Colon Carcinoma Metastatic in the Brain (tissue), 2 donors: Measurements from ENCODE around the gene LY86.

DNA sequence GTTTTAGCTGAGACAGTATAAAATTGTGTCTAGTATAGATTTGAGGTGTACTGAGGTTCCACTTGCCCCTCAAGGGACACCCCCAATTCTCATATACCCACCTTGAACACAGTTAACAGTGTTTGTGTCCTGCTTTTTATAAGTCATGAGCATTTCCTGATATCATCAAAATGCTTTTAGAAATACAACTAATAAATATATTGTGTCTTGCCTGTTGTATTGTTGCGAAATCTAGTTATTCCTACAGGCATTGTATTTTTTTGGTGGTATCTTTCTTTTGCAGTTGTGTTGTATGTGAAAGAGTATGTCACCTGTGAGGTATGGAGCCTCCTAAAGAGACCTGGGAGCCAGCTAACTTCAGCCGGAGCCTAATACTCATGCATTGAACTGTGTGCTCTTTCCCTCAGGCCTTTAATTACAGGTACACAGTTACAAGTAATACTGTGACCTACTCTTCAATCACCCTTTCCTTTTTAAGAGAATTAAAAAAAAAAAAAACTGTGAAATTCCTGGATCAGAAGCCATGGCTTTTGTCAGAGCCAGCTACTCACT, 40.7 kb downstream of the CDYL start:
- PRO-cap, 2 experiments = no peak in any of the 2 experiments

DNA sequence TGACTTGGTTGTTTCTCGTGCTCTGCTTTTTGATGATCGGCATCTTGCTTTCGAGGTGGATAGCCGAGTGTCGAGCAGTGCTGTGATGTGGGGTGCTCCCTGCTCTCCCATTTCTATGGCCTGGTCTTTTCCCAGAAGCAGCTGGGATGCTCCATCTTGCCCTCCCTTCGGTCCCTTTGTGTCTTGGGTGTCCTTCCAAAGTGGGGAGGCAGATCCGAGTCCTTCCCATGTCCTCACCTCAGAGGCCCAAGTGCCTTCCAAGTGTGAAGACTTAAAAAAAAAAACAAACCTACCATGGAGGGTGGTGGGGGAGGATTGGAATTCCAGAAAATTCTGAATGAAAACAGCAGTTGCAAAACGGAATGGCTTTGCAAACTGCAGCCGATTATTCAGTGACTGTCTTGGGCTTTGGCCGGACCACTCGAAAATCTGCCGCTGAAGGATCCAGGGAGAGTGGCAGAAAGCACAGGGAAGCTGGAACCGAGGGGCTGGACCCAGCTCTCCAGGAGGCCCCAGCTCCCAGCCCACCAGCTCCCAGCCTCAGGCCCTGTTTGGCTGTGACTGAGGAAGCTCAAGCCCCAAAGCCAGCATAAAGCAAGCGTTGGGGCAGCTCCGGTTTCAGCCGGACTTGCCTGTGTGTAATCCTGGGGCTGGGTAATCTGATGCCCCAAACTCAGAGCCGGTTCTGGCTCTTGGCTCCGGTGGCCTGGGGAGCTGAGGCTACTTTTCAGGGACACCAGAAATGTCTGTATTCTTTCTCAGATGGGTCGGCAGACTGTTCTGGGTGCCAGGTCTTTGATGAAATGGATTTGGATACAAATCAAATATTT, 30.0 kb downstream of the RPP40 start:
- PRO-cap, 2 experiments = no peak in any of the 2 experiments

DNA sequence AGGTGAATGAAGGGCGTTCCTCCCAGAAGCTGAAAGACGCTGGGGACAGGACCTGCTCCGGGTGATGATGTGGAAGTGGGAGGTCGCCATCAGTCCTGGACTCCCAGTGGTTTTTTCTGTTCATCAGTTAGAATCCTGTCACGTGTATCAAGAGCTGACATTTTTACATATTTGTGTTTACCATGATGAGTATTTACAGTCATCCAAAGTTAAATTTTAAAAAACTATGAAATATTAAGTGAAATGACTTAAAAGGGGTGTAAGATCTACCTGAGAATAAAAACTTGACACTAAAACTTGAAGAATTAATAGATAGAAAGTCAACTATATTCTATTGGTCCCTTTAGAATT, 7.8 kb upstream of the PPP1R3G start:
- PRO-cap, 2 experiments = peak in 1 of 2 experiments; most common minus-strand start position 114 of the sequence (in 1)

- PRO-cap, 2 experiments = peak in 1 of 2 experiments; most common plus-strand start chr6:5084678 (in 1); most common minus-strand start chr6:5084601 (in 1)
Measured at GRCh38 chr6:5084037-5085015, 815 bp upstream of the PPP1R3G start.

DNA sequence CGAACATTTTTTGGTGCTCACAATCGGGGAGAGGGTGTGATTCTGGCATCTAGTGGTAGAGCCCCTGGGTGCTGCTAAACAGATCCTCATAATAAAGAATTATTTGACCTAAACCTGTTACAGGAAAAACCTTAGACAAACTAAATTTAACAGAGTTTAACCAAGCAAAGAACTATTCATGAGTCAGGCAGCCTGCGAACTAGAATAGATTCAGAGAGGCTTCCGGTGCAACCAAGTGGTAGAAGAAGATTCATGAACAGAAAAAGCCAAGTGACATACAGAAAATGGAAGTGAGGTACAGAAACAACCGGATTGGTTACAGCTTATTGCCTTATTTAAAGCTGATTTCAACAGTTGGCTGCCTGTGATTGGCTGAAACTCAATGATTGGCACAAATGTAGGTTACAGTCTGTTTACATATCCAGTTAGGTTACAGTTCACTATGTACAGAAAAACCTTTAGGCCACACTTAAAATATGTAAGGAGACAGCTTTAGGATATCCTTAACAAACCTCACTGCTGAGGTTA, 10.1 kb downstream of the PPP1R3G start:
- PRO-cap, 2 experiments = no peak in any of the 2 experiments

GRCh38 chr6:5471710-5472720, 210.7 kb downstream of the FARS2 start:
- PRO-cap, 2 experiments = no peak in any of the 2 experiments

GRCh38 chr6:5645294-5645630, 361.5 kb downstream of the NRN1 start:
- PRO-cap, 2 experiments = no peak in any of the 2 experiments

- PRO-cap, 2 experiments = no peak in any of the 2 experiments
Measured at GRCh38 chr6:5701084-5701772, 305.5 kb downstream of the NRN1 start.

DNA sequence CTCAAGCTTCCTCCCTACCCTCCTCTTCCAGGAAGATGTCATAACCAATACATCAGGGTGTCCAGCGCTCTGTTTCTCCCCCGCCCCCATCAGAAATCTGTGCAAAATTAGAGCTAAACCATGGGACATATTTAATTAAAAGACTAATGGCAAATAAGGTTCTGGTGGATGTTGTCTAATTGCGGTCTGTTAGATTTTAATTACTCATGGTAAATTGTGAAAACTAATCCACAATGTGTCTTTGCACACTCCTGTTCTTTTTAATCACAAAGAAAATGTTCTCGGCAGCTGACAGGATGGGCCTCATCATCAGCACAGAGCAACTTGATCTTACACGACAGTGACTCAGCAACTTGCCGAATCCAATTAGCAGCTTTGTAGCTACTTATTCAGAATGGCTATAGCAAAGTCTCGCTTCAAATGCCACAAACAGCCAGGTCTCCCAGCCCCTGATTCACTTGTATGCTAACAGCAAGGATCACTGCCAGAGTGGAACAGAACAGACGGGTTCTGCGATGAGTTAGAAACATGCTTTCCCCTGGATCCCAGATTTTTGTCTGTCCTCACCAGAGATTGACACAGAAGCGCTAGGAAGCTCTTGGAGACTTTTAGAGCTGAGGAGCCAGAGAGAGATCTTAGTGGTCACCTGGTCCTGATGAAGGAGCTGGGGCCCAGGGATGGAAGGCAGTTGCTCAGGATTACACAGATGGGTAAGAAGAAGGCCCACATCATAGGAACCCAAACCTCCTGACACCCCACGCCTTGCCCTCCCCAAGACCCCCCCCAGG, 254.4 kb downstream of the NRN1 start:
- PRO-cap, 2 experiments = no peak in any of the 2 experiments

DNA sequence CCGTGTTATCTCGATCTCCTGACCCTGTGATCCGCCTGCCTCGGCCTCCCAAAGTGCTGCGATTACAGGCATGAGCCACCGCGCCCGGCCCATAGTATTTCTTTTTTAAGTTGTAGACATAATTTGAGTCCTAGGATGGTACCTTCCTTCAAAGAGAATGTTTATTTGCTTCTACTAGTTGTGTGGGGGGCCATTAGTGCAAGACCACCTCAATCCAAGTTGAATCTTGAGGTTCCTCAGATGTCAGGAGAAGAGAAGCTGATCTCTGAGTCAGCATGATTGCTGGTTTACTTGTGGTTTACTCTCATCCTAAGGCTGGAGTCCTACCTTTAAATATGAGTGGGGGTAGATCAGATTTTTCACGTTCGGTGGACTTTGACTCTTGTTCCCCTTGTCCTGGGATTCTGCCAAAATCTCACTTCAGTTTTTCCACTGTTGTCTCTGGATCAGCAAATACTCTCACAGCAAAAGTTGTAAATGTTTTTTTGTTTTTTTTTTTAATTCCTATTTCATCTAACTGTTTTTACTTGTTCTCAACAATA, 84.5 kb upstream of the F13A1 start:
- PRO-cap, 2 experiments = no peak in any of the 2 experiments

- PRO-cap, 2 experiments = no peak in any of the 2 experiments
Measured at GRCh38 chr6:6588288-6589181, at the start of gene LY86. TSS of gene LY86 (plus strand) at chr6:6588720.

GRCh38 chr6:6592075-6592837, 3.7 kb downstream of the LY86 start:
- PRO-cap, 2 experiments = no peak in any of the 2 experiments

DNA sequence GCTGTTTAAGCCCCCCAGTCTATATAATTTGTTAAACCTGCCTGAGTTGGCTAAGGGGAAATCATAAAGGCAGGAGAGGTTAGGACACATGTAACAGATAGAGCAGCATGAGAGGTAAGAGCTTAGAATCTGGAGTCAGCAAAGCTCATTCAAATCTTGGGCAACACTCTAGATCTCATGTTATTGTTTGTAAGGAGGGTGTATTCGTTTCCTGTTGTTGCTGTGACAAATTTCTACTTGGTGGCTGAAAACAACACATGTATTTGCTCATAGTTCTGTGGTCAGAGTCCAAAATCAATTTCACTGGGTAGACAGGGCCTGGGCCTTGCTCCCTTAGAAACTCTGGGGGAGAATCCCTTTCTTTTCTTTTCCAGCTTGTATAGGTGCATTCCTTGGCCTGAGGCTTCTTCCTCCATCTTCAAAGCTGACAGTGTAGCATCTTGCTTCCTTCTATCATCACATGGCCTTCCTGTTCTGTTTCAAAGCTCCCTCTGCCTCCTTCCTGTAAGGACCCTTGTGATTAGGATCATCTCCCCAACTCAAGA, 4.4 kb downstream of the LY86 start:
- PRO-cap, 2 experiments = no peak in any of the 2 experiments

DNA sequence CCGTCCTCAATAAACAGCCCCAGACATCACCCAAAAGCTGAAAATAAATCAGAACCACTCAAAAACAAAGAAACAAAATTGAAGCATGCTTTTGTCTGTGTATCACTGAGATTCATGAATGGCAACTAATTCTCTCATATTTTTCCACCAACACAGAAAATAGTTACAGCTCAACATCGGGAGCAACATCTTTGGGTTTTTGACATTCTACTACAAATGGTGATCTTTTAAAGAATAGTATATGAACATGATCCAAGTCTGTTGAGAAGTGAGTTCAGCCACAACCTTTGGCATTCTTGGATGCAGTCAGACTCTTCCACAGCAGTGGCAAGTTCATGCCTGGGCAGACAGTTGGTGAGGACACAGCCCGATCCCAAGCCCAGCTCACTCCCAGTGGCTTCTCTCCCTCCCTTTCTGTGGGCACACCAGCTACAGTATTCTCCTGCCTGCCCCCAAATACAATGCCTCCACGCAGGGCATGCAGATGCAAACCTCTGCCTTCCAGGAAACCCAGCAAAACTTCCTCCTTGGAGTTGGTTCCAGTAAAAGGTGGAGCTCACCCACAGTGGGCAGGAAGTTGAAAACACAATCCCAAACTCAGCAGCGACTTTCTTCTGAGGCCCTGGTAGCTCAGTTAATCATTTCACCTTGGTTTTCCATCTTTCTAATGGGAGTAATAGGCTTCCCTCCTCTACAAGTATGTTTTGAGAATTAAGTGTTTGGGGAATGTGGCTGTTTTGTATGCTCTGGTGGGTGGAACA, 93.6 kb downstream of the LY86 start:
- PRO-cap, 2 experiments = no peak in any of the 2 experiments

- PRO-cap, 2 experiments = peak in 1 of 2 experiments; most common plus-strand start chr6:6702106 (in 1); most common minus-strand start chr6:6702017 (in 1)
Measured at GRCh38 chr6:6701708-6702411, 113.3 kb downstream of the LY86 start.

DNA sequence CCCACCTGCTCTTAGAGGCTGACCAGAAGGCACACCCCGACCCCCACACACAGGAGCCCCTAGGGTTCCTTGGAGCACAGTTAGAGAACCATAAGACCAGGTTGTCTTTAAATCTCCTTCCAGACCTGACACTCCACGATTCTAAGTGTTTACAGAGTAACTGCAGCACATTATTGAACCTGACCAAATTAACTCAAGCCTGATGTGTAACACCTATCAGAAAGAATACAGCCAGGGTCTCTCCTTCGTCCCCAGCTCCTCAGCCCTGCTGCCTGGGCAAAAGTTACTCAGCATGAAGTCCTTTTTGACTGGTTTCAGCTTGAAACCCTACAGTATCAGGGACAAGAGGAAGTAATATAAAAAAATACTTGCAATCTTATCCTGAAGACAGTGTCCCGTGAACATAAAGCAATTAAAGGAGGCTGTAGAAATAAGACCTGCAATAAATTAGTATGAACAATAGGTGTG, 114.9 kb downstream of the LY86 start:
- PRO-cap, 2 experiments = no peak in any of the 2 experiments

GRCh38 chr6:6751560-6751896, 163.0 kb downstream of the LY86 start:
- PRO-cap, 2 experiments = peak in 1 of 2 experiments; most common plus-strand start chr6:6751799 (in 1); most common minus-strand start chr6:6751819 (in 1)

DNA sequence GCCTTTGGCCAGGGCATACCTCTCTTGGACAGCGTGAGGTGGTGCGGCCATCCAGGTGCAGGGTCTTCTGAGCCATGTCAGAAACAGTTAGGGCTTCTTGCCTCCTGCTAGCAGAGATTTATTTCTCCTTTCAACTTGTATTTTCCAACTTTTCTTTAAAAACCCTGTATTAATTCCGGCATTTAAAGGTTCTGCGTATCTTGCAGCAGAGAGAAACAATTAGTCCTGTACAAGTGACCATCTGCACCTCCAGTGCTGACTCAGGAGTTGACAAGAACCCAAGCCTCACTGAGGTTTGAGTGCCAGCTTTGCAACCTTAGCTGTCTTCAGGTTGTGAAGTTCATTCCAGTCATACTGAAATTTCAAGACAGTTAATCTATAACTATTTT, 177.9 kb downstream of the LY86 start:
- PRO-cap, 2 experiments = no peak in any of the 2 experiments

DNA sequence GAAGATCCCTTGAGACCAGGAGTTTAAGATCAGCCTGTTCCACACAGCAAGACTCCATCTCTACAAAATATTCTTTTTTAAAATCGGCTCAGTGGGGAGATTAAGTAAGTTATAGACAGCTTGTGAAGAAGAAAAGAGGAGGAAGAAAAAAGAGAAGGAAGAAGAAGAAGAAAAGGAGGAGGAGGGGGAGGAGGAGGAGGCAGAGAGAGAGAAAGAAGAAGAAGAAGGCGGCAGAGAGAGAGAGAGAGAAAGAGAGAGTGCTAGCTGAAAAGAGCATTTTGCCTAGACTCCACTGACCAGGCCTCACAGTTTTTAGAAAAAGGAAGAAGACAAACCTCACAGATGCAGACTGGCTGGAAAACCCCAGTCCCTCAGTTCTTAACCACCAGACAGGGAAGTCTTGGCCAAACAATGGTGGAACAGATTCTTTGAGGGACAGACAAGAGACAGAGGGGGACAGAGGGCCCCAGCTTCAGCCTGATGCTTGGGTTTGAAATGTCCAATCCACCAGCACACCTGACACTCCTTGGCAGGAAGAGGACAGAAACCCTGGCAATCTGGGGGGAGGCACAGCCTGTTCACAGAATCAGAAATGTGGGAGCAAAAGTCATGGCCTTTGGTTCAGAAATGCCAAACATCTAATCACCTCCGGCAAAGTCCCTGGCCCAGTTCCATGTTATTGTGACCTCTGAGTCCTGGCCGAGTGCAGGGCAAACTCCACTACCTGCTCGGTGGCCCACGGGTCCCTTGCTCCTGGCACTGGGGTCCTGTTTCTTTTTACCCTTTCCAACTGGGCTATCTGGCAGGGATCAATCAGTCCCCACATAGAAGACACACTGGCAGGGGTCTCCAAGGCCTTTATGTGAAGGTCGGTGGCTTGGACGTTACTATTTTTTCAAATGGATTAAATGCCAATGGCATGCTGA, 235.1 kb downstream of the LY86 start:
- PRO-cap, 2 experiments = no peak in any of the 2 experiments

DNA sequence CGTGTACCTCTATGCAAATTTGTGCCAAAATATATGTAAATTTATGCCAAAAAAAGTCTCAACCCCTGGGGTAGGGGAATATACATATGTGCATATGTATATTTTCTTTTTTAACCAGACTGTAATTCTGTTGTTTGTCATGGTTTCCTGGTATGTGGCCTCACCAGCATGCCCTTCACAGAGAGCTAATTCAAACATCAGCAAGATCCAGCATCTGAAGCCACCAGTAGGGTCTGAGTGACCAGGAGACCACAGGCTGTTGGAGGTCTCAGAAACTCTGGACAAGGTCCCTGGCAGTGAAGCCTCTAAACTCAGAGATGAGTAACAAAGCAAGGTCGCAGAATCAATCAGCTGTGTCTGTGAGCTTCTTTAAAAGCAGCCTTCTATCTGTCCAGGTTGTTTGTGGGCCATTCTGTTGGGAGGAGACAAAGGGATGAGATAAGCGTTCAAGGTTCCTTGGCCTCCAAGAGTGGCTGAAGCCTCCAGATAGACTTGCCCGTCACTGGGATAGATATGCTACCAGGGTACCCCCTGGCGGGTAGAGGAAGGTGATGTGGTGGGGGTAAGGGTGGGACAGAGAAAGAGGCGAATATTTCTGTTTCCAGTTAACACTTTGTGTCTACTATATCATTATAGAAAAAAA, 234.8 kb upstream of the RREB1 start:
- PRO-cap, 2 experiments = no peak in any of the 2 experiments